Left cardiac atrium (tissue), 1 donor: ENCODE measurements around a stretch of chr10.

- PRO-cap = no peak
These were observed 19.2 kb downstream of the SMNDC1 start for GRCh38 chr10:110285445-110286086.

DNA sequence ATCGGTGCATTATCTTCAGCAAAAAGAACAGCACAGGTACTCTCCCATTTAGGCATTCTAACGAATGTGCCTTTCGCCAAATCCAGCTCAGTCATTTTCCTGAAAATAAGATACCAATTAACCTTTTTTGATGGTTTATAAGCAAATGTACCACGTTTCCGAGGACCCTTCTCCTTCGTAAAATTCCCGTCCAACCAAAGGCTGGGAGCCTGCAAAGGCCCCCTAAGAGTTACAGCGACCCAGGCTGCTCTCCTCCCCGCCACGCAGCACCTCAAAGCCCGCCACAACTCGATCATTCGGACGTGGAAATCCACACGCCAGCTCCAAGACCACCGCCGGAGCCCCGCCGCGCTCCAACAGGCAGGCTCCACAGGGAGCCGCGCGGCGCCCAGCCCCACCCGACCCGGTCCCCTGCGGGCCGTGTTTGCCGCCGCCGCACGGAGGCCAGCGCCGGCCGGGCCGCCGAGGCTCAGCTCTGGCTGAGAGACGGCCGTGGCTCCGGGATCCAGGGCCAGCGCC, 538 bp downstream of the SMNDC1 start:
- PRO-cap = no peak

DNA sequence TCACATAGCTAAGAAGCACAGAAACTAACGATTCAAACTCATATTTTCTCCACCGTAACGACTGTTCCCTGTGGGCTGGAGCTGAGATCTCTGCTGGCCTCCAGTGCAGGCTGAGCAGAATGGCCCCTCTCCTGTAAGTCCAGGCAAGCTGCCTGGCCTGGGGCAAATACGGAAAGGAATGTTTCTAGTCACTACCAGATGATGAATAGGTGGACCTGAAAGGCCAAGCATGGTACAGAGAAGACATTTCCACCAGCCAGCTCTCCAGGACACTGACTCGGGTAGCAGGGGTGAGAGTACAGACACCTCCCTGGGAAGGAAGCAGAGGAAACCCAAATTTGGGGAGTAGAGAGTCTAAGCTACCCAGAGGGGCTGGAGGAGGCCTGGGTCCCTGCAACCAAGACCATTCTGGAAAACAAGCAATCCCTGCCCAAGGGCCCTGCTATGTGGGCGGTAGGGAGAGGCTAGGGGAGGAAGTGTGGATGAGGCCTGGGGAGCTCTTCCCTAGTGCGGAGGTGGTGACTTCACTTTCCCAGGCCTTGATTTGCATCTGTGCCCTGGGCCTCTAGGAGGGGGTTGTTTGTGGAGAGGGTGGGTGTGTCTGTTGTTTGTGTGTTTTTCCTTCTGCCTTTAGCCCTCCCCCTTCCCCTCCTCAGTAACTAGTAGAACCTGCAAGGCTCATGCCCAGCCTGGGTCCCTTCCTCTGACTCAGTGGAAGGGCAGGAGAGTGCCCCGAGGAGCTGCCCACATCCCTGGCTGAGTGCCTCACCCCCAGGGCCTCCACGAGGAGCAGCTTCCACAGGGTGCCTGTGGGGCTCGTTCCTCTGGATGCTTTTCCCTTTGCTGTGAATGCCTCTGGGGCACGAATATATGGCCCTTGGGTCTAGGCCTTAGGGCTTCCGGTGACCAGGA, 89.7 kb upstream of the DUSP5 start:
- PRO-cap = no peak

- PRO-cap = no peak
These were observed 87.8 kb upstream of the DUSP5 start for GRCh38 chr10:110409954-110410213.

- PRO-cap = no peak
These were observed 16.5 kb upstream of the DUSP5 start for GRCh38 chr10:110481277-110481581.

- PRO-cap = no peak
These were observed 16.5 kb downstream of the SMC3 start for GRCh38 chr10:110583696-110584731.

DNA sequence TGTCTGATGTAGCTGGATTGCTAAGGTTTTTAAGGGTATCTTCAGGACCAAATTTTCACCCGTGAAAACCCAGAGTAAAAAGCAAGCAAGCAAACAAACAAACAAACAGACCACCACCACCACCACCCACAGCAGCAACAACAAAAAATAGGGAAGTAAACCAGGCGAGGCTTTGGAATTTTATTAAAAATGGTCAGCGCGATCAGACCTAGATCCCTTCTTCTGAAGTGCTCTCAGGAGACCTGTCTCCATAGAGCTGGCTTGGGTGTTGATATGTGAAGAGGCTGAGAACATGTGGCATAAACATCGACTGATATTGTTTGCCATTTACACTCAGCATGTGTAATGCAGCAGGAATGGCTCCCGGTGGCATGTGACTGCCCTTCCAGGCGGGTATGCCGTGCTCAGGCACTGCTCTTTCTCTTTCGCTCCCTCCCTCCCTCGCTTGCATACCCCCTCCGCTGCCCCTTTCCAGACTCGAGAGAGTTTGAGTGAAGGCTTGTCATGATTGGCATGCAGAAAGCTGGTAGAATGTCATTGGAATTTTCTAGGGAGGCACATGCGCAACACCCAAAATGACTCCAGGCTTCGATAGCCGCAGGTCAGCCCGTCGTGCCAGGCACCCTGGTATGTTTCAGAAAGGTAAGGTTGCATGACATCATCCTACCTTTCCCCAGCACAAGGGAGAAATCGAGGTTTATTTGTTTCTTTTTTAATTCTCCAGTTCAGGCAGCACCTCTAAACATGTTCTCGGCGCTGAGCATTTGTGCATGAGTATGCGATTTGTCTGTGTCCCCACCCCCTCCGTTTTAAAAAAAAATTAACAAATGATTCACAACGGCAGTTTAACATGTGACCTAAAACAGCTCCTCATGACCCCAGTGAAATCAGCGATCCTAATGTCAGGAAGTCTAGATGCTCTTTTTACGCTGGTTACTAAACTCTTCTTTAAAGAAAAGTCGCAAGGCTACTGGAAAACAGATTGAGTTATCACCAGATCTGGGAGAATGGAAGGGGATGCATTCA, 107.2 kb upstream of the PDCD4 start:
- PRO-cap = no peak

DNA sequence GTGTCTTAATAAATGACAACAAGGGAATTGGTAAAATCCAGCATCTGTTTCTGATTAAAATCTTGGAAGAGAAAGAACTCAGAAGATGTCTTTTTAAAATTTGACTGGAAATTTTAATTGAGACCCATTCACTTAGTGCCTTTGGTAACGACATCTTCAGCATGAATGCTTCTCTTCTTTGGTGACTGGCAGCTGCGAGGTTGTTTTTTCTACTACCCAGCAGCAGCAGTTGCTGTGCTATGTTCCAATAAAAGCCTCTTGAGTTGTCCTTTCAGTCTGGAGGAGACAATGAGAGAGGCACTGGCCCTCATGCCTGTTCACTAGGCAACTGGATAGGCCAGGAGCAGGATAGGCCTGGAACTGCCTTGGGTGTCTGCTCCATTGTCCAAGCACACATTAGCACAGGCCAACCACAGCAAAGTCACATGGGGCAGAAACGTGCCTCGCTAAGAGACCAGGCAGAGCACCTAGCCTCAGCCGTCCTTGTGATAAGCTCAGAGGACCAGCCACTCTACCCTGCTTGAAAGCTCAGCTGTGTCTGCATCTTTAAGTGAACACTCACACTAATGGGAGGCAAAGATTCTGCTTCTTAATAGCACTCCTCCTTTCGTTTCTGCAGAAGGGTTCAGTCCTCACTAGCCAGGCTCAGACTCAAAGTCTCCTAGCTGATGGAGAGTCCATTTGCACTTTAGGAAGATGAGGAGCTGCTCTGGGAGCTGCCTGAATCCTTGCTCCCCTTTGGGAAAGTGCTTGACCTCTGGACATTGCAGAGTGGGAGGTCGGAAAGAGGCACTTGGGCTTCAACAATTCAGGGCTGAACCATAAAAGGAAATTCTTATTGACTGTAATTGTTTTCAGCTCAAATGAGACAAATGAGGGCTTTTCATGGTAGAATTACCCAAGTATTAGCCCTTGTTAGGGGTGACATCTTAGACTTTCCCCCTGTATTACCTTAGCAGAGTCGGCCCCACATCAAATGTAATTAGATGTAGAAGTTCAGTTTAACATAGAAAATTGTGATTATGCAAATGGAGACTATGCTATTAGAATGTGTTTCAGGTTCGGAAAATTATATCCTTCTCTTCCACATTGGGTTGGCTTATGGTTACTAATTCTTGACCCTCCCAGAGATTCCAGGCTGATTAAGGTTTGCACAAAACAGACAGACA, 76.7 kb upstream of the PDCD4 start:
- PRO-cap = no peak

DNA sequence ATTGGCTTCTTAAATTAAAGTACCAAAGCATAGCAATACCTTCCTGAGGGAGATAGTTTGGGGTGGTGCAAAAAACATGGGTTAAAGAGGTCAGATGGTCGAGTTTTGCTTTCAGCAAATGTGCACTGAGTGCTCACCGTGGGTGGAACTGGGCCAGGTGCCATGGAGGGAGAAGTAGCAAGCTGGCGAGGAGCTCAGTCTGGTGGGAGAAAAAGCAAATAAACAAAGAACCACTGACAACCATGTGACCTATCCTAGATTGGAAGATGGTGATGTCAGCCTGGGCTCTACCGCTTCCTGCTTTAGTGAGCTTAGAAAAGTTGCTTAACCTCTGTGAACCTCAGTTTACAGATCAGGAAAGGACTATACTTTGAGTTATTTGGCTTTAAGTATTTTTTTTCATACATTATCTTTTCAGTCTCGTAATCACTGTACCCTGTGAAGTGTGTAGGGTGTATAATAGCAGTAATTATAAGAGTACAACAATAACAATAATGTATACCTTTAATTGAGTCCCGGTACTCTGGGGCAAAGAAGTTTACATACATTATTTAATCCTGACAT, 69.1 kb upstream of the PDCD4 start:
- PRO-cap = no peak

GRCh38 chr10:110862302-110862932, 9.3 kb upstream of the PDCD4 start:
- PRO-cap = no peak

GRCh38 chr10:111077597-111078254, 897 bp downstream of the ADRA2A start:
- PRO-cap = no peak

DNA sequence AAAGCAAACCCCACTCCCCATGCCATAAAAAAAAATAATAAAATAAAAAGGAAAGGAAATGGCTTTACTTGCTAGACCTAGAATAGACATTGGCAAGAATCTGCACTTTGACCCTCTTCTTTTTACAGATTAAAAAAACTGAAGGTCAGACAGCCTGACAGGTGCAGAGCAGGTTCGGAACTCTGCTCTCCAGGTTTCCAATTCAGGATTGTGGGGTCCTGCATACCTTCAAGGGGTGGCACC, 93.8 kb downstream of the GPAM start:
- PRO-cap = no peak

- PRO-cap = no peak
These were observed 31.0 kb upstream of the GPAM start for GRCh38 chr10:112214446-112215069.

GRCh38 chr10:112309313-112309773, 26.1 kb downstream of the TECTB start:
- PRO-cap = no peak

GRCh38 chr10:112379837-112380596, 6.1 kb downstream of the ACSL5 start:
- PRO-cap = no peak

DNA sequence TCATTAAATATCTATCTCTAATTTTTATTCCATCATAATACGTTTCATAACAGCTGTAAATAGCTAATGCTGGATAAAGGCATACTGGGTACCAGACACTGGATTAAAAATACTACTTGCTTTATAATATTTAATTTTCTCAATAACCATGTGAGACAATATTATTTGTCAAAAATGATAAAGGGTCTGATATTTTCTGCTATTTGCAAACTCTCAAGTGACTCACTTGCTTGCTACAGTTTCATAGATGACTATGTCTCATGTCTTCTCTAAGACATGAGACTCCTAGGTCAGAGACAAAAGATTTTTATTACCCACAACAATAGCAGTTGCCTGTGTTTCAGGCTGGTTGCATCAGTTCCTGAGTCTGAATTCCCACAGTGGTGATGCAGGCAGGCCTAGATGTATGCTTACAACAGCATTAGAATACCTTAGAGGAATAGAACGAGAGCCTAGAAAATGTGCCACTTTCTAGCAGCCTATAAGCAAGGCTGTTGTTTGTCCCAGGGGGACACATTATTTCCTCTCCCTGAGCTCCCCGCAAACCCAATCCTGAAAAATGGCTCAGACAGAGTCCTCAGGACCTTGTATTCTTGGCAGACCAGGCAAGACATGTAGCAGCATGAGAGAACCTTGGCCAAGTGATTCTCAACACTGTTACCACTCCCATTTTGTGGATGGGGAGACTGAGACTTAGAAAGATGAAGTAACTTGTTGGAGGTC, 13.9 kb downstream of the VTI1A start:
- PRO-cap = no peak

DNA sequence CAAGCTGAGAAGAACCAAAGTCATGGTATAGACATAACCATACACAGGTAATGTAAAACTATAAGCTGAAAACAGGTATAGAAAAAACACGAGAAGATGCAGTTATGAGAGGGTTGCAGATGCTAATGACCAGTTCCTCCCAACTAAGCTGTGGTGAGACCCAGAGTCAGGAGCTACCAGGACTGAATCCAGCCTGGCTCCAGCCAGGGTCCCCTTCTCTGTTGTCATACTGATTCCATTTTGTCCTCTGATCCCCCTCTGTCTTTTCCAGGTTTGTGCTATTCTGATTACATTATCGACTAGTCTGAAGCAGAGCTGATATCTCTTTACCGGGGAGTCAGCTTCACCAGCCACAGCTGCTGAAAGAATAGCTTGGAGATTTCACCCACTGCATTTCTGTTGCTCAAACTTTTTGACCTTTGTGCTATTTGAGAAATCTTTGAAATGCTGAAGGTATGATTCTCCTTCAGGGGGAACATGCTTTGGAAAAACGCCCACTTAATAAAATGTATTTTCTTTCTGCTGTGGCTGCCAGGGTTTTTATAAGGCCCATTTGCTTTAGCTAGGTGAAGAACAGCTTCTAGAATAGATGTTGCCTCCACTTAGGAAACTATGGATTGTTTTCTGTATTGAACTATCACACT, 197.8 kb upstream of the TCF7L2 start:
- PRO-cap = no peak

DNA sequence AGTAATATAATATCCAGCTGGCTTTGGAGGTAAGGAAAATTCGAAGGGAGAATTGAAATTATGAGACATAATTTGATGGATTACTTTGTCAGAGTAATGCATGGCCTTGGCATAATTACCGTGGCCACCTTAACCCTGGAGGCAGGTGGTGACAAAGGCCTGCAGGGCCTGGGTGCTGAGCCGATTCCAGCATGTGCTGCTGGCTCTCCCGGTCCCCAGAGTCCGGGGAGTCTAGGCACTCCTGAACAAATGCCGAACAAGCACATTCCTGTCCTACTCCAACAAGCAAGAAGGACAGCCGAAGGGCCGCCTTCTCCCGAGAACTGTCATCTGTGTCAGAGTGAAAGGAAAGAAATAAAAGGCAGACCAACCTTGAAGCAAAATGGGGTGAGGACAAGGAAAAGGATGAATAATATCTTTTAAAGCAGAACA, 166.4 kb upstream of the TCF7L2 start:
- PRO-cap = no peak

GRCh38 chr10:112961494-112962214, 11.6 kb downstream of the TCF7L2 start:
- PRO-cap = no peak

DNA sequence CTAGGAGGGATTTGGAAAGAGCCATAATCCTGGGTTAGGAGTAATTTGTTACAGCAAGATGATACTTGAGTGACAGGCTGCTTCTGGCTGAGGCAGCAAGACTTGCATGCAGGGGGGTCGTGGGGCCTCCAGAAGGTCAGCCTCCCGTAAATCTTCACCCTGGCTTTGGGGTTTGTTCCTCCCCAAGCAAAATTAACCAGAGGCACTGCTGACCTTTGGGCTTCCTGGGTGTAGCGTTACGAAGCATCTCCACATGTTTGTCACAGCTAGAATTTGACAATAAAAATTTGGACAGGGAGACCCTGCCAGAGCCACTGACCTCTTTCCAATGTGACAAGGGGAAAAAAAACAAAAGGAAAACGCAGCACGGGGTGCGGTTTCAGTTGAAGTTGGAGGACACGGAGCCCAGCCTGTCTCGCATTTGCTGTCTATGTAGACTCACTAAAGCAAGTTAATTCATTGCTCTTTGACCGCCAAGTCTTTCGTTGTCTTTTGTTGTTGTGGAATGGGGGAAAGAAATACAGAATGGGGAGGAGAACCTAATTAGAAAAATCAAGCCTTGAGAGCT, 78.2 kb downstream of the TCF7L2 start:
- PRO-cap = no peak